ENCODE measurements around a stretch of chr17.

GRCh38 chr17:83082681-83084024 lies 3.7 kb downstream of the METRNL start:
- RRBS = no CpG with 5 or more reads among the region's 50 CpGs

DNA sequence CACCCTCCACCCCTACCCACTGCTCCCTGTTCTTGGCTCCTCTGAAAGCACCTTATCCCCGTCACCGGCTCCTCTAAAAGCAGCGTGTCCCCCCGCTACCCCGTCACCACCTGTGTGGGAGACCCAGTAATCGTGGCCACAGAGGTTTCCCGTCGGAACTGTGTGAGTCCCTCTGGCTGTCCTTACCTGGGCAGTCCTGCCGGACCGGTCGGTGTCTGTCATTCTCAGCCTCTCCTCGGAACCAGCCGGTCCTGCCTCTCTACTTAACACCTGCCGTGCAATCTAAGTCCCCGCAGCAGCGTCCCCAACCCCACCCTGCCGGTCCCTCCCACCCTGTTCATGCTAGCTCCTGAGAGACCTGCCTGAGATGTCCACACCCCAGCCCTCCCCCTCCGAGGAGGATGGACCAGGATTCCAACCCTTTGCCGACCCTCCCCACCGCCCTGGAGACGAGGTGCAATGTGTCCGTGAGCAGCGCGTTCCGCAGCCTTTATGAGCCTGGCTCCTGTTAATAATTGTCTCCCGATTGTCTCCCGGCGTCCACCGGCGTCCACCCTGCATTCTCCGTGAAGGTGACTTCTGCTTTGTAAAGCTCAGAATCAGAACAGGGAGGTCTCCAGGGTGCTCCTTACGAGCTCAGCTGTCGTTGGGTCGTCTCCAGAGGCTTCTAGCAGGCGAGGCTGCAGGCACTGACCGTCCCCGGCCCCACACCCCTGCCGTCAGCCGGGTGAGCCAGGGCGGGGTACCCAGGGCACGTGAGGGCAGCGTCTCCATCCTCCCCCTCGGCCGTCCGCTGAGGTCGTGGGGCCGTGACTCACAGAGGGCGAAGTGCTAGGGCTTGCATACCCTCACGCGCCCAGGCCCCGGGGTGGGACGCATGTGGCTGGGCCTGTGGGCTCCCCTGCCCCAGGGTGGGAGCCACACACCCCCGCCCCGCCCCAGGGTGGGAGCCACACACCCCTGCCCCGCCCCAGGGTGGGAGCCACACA lies 10.1 kb downstream of the METRNL start:
- RRBS = 93% methylated on average over 5 of the region's 55 CpGs

GRCh38 chr17:83092947-83093460 lies 13.6 kb downstream of the METRNL start:
- RRBS = no CpG with 5 or more reads among the region's 27 CpGs

- RRBS = 100% methylated on average over 3 of the region's 20 CpGs
These were observed 15.8 kb downstream of the METRNL start for GRCh38 chr17:83095222-83095664.

DNA sequence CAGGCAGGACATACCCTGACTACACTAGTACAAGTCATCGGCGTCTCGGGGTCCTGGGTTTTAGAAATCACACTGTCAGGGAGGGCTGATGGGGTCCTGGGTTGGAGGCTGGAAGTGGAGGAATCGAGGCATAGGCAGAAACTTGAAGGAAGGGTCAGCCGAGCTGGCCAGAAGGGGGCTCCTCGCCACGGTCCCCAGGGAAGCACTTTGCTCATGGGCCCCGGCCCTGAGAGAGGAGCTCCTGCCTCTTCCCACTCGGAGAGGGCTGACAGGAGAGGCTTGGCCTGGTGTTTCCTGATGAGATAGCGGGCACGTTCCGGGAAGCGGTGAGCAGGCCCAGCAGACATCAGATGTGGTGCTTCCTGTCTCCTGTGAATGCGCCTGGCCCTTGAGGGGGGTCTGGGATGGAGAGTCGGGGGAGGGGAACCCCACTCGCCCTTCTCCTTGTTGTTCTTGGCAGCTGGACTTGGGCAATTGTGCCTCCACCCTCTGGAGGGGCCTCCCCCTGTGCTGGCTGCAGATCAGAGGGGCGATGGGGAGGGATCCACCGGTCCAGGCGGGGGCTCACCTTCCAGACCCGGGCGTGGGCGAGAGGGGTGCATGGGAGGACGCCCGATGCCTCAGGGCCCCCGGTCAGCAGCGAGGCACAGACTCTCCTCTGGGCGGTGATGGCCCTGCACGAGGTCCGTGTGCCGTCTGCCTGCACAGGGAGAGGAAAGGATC lies 25.2 kb downstream of the METRNL start:
- RRBS = 68% methylated on average over 10 of the region's 30 CpGs

DNA sequence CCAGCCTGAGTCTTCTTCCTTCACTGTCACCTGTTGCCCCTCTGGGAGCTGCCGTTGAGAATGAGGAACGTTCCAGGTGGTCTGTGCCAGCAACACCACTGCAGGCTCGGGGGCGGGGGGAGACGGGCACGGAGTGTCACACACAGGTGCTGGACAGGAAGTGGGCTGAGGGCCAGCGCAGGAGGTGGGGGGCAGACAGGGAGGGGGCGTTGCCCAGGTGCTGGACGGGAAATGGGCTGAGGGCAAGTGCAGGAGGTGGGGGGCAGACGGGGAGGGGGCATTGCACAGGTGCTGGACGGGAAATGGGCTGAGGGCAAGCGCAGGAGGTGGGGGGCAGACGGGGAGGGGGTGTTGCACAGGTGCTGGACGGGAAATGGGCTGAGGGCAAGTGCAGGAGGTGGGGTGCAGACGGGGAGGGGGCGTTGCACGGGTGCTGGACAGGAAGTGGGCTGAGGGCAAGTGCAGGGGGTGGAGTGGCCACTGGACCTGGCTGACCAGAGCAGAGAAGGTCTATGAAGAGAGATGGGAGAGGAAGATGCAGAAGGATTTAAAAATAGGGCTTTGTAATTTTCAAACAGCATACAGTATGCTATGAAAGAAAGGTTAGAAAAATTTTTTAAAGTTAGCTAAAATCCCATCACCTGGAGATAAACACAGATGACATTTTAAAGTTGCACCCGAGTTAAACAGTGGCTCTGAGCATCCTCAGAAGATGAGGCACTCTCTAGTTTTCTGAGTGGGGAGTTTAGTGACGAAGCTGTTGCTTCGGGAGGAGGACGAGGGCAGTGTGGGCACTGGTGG lies 28.5 kb downstream of the METRNL start:
- RRBS = no CpG with 5 or more reads among the region's 21 CpGs

DNA sequence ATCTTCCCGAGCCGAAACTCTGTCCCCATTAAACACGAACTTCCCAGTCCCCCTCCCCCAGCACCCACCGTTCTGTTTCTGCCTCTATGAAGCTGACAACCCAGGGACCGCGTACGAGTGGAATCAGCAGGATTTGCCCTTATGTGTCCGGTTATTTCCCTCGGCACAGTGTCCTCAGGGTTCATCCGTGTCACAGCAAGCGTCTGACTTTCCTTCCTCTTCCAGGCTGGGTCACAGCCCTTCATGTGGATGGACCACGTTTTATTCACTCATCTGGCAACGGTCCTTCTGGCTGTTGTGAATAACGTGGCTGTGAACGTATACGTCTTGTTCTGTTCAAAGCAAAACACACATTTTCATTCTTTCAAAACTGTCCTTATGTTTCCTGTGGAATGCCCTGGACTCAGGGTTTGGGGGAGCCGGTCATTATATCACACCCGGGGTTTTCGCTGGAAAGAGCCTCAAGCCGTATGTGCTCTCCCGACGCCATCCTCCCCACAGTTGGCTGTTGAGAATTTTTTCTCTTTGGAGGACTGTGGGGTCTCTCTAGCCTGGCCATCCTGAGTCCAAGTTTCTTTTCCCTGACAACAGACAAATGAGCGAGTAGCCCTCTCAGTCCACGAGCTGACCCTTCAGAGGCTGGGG lies 31.5 kb downstream of the METRNL start:
- RRBS = no CpG with 5 or more reads among the region's 24 CpGs

GRCh38 chr17:83148936-83149135 lies 69.4 kb downstream of the METRNL start:
- RRBS = no CpG with 5 or more reads among the region's 3 CpGs

- RRBS = no CpG with 5 or more reads among the region's 22 CpGs
These were observed 110.4 kb downstream of the METRNL start for GRCh38 chr17:83189641-83190332.